Tongue (tissue), 2 donors: ENCODE measurements around a stretch of chr2.

DNA sequence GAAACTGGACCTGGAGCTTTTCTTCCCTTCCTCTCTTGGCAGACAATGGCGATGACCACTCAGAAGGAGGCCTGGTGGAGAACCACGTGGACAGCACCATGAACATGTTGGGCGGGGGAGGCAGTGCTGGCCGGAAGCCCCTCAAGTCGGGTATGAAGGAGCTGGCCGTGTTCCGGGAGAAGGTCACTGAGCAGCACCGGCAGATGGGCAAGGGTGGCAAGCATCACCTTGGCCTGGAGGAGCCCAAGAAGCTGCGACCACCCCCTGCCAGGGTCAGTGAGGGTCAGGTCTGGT, 27.2 kb downstream of the IGFBP2 start:
- RAMPAGE, long total RNA = no peak

DNA sequence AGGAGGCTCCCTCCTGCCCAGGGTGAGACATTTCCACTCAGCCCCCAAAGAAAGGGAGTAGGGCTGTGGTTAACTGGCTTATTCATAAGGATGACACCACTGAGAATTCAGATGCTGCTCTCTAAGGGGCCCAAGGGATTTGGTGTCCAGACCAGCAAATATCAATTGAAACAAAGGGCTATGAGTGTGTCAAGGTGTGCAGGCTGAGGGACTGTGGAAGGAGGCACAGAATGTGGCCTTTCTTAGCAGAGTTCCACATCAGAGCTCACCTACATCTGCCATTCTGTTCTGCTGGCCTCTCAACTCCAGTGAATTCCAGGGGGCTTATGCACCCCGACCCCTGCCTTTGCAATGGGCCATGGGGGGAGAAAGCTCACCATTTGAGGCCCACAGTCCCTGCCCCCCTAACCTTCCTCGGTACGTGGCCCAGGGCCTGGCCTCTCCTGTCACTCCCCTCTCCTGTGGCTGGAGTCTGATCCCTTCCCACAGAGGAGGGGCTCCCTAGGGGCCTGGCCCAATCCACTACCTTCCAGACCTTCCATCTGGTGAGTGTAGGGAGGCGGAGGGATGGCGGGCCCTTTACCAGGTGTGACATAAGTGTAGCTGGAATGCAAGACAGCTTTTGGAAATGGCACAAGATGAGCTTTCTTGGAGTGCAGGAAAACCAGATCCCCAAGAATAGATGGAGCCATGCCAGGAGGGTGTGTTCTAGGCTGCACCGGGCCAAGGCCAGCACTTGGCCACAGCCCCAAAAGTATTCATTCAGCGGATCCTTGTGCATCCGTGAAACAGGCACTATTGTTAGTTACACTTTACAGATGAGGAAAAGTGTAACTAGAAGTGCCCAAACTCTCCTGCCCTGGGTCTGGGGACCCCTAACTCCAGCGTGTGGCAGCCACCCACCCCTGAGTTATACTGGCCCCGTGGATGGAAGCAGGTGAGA, 30.2 kb downstream of the IGFBP5 start:
- RAMPAGE, long total RNA = no peak

- RAMPAGE, long total RNA = no peak
These were observed 23.5 kb downstream of the IGFBP5 start for GRCh38 chr2:216671765-216672272.

DNA sequence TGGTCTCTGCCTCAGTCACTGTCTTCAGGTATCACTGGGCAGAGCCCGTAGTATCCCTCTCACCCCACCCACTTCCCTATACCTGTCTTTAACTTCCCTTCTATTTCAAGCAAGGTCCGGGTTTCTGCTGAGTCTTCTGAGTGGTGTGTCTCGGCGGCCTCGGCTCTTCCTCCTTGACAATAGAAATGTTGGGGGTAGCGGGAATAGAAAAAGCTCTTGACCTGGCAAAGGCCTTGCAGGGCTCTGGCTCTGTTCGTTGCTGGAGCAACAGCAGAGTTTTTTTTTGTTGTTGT, 16.0 kb upstream of the IGFBP5 start:
- RAMPAGE, long total RNA = no peak

GRCh38 chr2:216717360-216717756, 22.0 kb upstream of the IGFBP5 start:
- RAMPAGE, long total RNA = no peak

DNA sequence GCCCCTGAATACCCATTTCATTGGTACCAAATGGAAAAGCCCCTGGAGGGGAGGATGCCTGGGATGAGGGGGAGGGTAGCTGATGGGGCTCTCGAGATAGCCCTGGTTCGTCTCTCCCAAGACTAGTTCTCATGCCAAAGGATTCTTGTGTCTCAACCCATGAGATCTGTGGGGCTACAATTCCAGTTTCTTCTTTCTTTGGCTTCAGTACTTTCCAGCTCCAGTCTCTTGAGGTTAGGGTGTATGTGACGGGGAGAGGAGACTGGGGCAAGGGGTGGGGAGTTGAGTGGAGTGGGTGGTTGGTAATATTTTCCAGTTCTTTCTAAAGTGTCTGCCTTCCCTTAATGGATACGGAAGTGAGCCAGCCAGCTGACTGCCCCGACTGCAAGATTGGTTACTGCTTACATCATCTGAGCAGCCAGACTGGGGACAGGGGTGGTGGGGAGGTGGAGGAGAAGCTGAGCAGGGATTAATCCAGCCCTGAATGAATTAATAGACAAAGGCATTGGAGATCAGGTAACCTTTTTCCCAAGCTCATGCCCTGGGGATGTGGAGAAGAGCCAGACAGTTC, 67.8 kb downstream of the TNP1 start:
- RAMPAGE, long total RNA = no peak

DNA sequence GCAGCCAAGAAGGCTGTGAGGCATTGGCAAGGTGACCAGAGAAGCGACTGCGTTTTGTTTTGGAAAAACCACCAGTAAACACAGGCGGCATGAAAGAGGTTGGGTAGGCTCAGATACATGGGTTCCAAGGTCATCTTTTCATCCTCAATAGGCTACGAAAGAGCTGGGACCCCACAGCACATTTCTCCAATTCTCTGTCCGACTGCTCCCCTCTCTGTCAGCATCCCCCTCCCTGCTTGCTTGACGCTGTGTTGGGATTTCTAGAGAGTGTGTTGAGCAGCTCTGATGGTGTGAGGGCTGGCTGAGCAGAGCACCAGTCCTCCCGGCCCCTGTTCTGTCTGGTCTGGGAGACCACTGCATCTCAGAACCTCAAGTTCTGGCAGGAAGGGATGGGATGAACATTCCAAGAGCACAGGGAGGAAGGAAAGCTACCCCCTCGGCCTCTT, 74.0 kb upstream of the TNP1 start:
- RAMPAGE, long total RNA = no peak

GRCh38 chr2:217075387-217075632, 215.4 kb upstream of the TNP1 start:
- RAMPAGE, long total RNA = no peak

DNA sequence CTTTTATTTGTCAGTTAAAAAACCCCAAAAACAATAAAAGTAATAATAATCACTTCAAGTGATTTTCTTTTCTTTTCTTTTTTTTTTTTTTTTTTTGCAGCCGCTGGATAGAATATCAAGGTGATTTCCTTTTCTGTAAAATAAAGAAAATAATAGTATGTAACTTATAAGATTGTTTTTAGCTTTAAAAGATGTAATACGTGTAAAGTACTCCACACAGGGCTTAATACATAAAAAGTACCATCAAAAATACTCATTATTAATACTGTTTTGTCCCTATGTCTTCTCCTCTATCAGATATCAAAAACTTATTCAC, 314.5 kb upstream of the TNP1 start:
- RAMPAGE, long total RNA = no peak

GRCh38 chr2:217248160-217249114, 388.6 kb upstream of the TNP1 start:
- RAMPAGE, long total RNA = no peak

GRCh38 chr2:217249558-217249818, 389.6 kb upstream of the TNP1 start:
- RAMPAGE, long total RNA = no peak

GRCh38 chr2:217356673-217357217, 496.9 kb upstream of the TNP1 start:
- RAMPAGE, long total RNA = no peak

DNA sequence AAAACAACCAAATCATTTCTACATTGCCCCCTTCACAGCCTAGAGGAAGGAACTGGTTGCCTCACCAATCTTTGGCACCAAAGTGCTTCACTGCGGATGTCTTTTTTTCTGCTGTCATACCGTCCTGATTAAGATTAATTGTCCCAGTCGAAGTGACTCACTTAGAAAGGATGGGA, 500.9 kb upstream of the TNP1 start:
- RAMPAGE, long total RNA = no peak

DNA sequence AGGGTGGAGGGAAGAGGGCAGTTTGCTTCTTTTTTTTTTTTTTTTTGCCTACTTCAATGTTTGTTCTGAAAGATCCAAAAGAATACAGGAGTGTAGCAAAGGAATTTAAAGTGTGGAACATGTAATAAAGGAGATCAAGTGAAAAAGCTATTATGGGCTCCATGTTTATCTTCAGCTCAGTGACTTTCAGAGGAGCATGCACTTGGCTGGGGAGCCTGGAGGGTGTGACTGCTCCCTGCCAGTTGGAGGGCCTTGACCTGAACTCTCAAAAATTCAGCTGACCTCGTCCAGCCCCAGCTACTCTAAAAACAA, 501.2 kb upstream of the TNP1 start:
- RAMPAGE, long total RNA = no peak

GRCh38 chr2:217740106-217740620, 262.6 kb downstream of the TNS1 start:
- RAMPAGE, long total RNA = no peak

DNA sequence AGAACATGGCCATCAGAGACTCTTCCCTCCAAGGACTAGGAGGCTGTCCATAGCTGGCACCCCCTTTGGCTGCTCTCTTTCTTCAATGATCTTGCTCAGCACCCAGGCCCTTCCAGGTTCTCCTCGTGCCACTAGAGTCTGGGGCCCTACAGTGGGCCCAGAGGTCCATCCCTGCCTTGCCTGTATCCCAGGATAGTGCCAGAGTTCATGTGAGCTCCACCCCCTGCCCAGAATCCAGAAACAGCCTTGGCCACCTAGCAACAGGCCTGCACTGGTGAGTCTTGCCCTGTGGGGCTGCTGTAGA, 180.7 kb downstream of the TNS1 start:
- RAMPAGE, long total RNA = no peak

DNA sequence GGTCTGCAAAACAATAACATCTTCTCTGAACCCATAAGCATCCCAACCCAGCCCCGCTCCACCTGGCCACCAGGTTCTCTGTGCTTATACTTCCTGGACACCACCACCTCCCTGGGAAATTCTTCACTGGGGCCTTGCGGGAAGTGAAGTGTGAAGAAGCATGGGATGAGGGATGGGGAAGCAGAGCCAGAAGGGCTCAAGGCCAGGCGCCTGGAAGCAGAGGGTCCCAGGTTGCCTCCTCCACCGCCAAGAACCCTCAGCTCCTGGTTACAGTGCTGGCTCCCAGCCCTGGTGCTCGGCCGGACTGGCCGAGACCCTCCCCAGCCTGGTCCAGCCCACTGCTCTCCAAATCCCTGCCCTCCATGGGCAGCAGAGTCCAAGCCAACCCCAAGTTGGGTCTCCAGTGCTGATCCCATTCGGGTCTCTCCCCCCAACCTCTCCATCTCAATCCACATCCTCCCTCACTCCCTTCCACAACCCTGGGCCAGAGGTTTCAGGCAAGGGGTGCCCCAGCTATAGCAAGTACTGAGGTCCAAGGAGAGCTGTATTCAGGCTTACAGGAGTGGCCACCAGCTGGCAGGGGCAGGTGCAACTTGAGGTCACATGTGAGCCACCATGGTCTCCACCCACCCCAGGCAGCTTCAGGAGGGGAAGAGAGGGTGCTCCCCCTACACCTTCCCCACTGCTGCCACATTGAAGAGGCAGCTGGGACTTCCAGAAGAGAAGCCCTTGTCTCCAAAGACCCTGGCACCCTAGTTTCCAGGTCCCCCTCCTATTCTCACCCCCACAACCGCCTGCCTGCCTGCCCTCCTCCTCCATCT, 60.6 kb downstream of the TNS1 start:
- RAMPAGE, long total RNA = no peak

DNA sequence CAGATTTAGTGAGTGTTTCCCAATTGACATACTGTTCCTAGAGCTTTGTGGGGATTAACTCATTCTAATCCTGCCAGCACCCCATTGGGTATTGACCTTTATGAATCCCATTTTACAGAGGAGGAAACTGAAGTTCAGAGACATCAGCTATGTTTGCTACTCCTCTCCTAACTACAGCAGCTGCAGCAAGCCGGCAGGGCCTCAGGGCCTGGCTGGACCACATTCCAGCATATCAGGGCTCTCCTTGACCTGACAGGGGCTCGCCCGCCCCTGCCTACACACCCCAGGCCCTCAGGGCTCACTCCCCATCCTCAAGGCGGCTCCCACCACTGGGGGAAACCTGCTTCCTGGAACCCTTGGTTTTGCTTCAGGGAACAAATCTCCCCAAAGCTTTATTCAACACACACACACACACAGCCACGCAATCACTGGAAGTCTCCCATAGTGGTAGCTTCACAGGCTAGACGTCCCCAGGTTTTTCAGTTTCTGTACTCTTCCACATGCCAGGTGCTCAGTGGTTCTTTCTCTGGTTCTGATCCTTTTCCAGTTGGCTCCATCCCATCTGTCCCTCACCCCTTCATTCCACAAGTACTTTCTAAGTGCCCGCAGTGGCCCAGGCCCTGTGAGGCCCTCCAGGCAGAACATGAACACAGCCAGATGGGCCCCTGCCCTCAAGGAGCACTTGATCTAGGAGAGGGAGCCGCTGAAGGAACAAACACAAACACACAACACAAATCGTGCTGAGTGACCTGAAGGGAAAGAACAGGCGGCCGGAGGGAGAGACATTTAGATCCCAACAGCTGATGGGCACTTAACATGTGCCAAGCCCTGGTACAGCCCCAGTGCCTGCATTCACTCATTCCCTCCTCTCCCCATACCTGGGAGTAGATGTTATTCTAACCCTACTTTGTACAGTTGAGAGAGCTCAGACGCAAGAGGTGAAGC, 51.2 kb downstream of the TNS1 start:
- RAMPAGE, long total RNA = no peak

- RAMPAGE, long total RNA = no peak
These were observed 23.9 kb downstream of the TNS1 start for GRCh38 chr2:217978381-217979709.

- RAMPAGE, long total RNA = no peak
These were observed 32.0 kb upstream of the TNS1 start for GRCh38 chr2:218034531-218035372.